Measurements from ENCODE around the genes YJEFN3, ZNF93 and ZNF714.

DNA sequence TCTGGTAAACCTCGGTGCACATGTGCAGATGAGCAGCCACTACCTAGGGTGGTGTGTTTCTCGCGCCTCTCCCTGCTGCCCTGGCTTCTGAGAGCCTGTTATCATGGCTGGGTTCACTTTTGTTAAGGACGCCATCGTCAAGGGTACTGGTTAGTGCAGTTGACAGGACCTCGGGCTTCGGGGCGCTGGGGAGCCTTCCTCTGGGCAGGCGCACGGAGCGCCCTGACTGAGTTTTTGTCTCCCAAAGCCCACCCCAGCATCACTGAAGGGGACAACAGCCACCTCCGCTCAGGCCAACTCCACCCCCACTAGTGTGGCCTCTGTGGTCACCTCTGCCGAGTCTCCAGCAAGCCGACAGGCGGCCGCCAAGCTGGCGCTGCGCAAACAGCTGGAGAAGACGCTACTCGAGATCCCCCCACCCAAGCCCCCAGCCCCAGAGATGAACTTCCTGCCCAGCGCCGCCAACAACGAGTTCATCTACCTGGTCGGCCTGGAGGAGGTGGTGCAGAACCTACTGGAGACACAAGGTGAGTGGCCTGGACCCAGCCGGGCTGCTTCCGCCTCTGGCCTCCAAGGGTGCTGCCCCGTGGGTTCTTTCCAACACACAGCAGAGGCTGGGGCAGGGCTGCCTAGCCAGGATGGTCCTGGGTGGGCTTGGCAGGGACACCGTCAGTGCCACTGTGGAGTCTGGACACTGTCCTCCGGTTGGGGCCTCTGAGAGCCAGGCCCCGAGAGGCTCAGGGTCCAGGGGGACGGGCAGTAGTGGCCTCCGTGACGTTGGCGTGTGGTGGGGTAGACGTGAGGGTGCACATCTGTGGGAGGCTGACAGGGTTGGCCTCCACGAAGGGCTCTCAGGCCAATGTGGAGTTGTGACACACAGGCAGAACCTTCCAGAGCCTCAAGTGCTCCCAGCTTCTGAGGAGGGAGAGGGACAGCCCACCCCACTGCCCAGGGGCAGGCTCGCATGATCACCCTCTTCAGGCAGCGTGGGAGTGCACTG lies 16.9 kb downstream of the TSSK6 start:
- RRBS, result no CpG with 5 or more reads among the region's 38 CpGs

GRCh38 chr19:19528466-19529248 lies at the start of gene YJEFN3:
Gene YJEFN3, plus strand, starts transcription at chr19:19528911.
- RRBS, result 51% methylated on average over 9 of the region's 53 CpGs

DNA sequence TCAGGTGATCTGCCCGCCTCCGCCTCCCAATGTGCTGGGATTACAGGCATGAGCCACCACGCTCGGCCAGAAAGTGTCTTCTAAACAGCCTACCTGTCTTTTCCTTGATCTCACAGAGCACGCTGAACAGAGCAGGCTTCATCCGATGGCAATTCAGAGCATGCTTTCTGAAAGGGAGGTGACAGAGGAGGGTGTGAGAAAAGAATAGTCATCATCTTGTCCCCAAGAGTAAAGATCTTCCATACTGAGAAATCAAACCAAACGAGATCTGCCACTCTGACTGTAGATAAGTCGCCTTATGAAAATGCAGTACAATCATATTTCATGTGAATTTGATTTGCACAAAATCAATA lies 19.3 kb downstream of the PBX4 start:
- RRBS, result no CpG with 5 or more reads among the region's 8 CpGs

- RRBS, result no CpG with 5 or more reads among the region's 15 CpGs
Observed at GRCh38 chr19:19677114-19678084, 8.8 kb downstream of the ZNF101 start.

DNA sequence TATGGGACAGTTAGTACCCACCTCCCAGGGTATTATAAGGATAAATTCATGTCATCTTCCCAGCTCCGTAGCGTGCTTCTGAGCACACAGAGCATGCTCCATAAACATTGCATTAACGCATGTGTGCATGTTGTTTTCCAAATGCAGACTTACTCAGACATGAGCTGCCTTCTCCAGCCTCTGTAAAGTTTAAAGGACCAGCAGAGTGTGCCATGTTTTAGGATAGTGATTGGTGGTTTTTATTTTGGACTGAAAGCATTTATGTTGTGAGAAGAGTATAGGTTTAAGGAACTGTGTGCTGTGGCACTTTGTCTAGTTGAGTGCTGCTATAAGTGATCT lies 34.6 kb downstream of the ZNF506 start:
- RRBS, result no CpG with 5 or more reads among the region's 3 CpGs

GRCh38 chr19:19900684-19901438 lies at the start of gene ZNF93:
Gene ZNF93, plus strand, starts transcription at chr19:19900946.
- RRBS, result 3% methylated on average over 15 of the region's 35 CpGs

- RRBS, result no CpG with 5 or more reads among the region's 13 CpGs
Observed at GRCh38 chr19:20284473-20284722, 117.4 kb downstream of the ZNF486 start.

DNA sequence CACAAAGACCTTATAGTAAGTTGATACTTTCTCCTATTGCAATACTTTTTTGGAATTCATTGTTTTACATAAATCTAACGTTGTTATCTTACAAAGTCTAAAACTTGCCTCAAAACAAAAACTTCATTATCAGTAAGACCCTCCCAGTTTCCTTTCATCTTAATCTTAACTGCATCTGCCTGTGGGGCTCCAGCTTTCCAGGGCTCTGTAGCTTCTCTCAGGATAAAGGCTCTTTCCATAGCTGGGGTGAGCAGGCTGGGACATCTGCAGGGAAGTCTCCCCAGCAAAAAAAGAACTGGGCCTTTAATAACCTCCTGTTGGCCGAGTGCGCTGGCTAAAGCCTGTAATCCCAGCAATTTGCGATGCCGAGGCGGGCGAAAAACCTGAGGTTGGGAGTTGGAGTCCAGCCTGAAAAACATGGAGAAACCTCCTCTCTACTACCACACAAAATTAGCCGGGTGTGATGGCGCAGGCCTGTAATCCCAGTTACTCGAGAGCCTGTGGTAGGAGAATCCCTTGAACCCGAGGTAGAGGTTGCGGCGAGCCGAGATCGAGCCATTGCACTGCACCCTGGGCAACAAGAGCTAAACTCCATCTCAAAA lies 142.9 kb downstream of the ZNF737 start:
- RRBS, result no CpG with 5 or more reads among the region's 15 CpGs

GRCh38 chr19:20472747-20473157 lies 92.8 kb downstream of the ZNF737 start:
- RRBS, result no CpG with 5 or more reads among the region's 5 CpGs

- RRBS, result no CpG with 5 or more reads among the region's 1 CpG
Observed at GRCh38 chr19:20565869-20566135, 221 bp upstream of the ZNF737 start.

DNA sequence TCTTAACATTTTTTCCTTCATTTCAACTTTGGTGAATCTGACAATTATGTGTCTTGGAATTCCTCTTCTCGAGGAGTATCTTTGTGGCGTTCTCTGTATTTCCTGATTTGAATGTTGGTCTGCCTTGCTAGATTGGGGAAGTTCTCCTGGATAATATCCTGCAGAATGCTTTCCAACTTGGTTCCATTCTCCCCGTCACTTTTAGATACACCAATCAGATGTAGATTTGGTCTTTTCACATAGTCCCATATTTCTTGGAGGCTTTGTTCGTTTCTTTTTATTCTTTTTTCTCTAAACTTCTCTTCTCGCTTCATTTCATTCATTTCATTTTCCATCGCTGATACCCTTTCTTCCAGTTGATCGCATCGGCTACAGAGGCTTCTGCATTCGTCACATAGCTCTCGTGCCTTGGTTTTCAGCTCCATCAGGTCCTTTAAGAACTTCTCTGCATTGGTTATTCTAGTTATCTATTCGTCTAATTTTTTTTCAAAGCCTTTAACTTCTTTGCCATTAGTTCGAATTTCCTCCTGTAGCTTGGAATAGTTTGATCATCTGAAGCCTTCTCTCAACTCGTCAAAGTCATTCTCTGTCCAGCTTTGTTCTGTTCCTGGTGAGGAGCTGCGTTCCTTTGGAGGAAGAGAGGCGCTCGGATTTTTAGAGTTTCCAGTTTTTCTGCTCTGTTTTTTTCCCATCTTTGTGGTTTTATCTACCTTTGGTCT lies 29.0 kb downstream of the ZNF626 start:
- RRBS, result no CpG with 5 or more reads among the region's 16 CpGs

GRCh38 chr19:21081833-21082926 lies at the start of gene ZNF714:
Gene ZNF714, plus strand, starts transcription at chr19:21082203.
- RRBS, result 33% methylated on average over 7 of the region's 38 CpGs

GRCh38 chr19:21322180-21323112 lies 6.8 kb downstream of the ZNF708 start:
- RRBS, result no CpG with 5 or more reads among the region's 14 CpGs

- RRBS, result no CpG with 5 or more reads among the region's 47 CpGs
Observed at GRCh38 chr19:21483492-21484186, 21.8 kb upstream of the ZNF429 start.

DNA sequence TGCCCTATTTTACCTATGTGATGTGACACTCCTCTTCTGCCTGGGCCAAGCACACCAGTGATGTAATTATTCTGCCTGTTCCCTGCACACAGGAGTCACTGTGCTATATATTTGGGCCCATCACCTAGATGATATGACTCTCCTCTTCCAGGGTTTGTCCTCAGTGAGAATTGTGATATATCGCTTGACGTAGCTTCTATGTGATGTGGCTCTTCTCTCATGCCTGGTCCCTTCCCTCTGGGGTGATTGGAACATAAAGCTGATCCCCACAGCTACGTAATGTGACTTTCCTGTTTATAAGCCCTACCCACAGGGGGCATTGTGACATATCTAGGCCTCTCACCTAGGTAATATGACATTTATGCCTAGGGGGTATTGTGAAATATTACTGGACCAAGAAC lies 11.1 kb upstream of the ZNF429 start:
- RRBS, result no CpG with 5 or more reads among the region's 3 CpGs

DNA sequence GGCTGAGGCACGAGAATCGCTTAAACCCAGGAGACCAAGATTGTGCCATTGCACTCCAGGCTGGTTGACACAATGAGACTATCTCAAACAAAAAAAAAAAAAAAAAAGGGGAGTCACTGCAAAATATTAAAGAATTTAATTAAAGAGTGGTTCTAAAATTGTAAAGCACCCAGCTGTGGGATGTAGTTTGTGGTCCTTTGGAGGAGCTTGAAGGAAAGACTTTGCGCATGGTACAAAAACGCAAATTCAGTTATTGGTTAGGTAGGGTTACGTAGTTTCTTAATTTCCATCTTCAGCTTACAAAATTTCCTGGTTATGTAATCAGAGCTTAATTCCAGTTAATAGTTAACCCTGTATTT lies 932 bp downstream of the ZNF429 start:
- RRBS, result no CpG with 5 or more reads among the region's 5 CpGs

DNA sequence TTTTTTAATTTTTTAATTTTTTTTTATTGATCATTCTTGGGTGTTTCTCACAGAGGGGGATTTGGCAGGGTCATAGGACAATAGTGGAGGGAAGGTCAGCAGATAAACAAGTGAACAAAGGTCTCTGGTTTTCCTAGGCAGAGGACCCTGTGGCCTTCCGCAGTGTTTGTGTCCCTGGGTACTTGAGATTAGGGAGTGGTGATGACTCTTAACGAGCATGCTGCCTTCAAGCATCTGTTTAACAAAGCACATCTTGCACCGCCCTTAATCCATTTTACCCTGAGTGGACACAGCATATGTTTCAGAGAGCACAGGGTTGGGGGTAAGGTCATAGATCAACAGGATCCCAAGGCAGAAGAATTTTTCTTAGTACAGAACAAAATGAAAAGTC lies 5.2 kb downstream of the ZNF429 start:
- RRBS, result no CpG with 5 or more reads among the region's 3 CpGs

GRCh38 chr19:21805937-21806767 lies 29.8 kb downstream of the ZNF43 start:
- RRBS, result no CpG with 5 or more reads among the region's 3 CpGs

DNA sequence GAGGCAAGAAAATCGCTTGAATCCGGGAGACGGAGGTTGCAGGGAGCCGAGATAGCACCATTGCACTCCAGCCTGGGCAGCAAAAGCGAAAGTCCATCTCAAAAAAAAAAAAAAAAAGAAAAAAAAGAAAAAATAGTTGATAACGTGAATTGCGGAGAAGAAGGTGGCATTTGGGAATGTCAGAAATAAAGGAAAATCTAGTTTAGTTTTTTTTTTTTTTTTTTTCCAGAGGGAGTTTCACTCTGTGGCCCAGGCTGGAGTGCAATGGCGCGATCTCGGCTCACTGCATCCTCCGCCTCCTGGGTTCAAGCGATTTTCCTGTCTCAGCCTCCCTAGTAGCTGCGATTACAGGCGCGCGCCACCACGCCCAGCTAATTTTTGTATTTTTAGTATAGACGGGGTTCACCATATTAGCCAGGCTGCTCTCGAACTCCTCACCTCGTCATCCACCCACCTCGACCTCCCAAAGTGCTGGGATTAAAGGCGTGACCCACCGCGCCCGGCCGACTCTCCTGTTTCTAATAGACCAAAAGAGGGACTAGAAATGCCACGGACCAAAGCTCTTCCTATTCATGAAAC lies 743 bp downstream of the ZNF43 start:
- RRBS, result no CpG with 5 or more reads among the region's 27 CpGs

DNA sequence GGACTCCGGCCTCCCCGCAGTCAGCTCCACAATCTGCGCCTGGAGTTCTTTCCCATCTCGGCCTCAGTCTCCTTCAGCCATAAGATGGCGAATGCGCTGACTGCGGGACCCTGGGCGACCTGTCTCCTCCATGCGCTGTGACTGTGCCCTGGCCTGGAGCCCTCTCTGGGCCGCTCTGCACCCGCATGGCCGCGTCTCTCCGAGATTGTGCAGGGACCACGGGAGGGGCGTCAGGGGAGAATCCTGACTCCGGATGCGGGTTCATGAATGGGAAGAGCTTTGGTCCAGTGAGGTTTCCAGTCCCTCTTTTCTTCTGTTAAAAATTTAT lies 351 bp downstream of the ZNF729 start:
- RRBS, result no CpG with 5 or more reads among the region's 18 CpGs

All from epidermal melanocyte (primary cell).